Measurements from ENCODE around the genes ANKRD53 and EMX1.

GRCh38 chr2:70258301-70259172 is 600 bp downstream of the PCYOX1 start:
- PRO-cap, 3 experiments = peak in 3 of 3 experiments; most common plus-strand start chr2:70258809 (in 2); most common minus-strand start chr2:70258620 (in 3)
- RAMPAGE, long total RNA, 2 experiments = no peak in any of the 2 experiments
- RRBS = 2% methylated on average over 4 of the region's 42 CpGs

- PRO-cap, 3 experiments = no peak in any of the 3 experiments
- RAMPAGE, long total RNA, 2 experiments = no peak in any of the 2 experiments
- RRBS = no CpG with 5 or more reads among the region's 3 CpGs
Measured at GRCh38 chr2:70715311-70715675, 52.7 kb downstream of the ADD2 start.

DNA sequence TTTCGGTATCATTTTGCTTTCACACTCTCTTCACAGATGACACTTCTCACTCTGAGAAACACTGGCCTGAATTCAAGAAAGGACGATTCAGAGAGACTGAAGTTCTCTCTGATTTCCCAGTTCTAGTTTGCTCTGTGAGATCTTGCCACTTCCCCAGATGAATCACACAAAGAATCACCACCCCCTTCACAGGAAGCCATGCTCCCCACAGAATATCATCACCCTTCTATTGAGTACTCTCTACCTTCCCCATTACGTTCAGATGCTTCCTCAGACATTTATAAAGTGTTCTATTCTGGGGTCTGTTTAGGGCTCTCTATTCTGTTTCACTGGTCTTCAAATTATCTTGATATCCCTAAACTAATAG is 16.1 kb upstream of the CD207 start:
- PRO-cap, 3 experiments = no peak in any of the 3 experiments
- RAMPAGE, long total RNA, 2 experiments = no peak in any of the 2 experiments
- RRBS = no CpG with 5 or more reads among the region's 3 CpGs

GRCh38 chr2:70903896-70904477 is 3.6 kb downstream of the VAX2 start:
- PRO-cap, 3 experiments = no peak in any of the 3 experiments
- RAMPAGE, long total RNA, 2 experiments = no peak in any of the 2 experiments
- RRBS = no CpG with 5 or more reads among the region's 32 CpGs

- PRO-cap, 3 experiments = peak in 3 of 3 experiments; most common minus-strand start chr2:70948604 (in 1)
- RAMPAGE, long total RNA, 2 experiments = no peak in any of the 2 experiments
- RRBS = 4% methylated on average over 3 of the region's 26 CpGs
Measured at GRCh38 chr2:70948249-70948837, 12.6 kb downstream of the ATP6V1B1 start.

GRCh38 chr2:70978207-70979360 is at the start of gene ANKRD53:
Gene ANKRD53, plus strand, starts transcription at chr2:70978630.
- PRO-cap, 3 experiments = peak in 3 of 3 experiments; most common plus-strand start chr2:70978441 (in 3)
- RAMPAGE, long total RNA, 2 experiments = start-site peak on the plus strand in 1 of 2 experiments, at chr2:70978595-70979136 at its widest, 32 to 117 reads per replicate
- RRBS = 8% methylated on average over 24 of the region's 84 CpGs

GRCh38 chr2:71139456-71140023 is 9.1 kb downstream of the MPHOSPH10 start:
- PRO-cap, 3 experiments = no peak in any of the 3 experiments
- RAMPAGE, long total RNA, 2 experiments = no peak in any of the 2 experiments
- RRBS = no CpG with 5 or more reads among the region's 2 CpGs

GRCh38 chr2:71401701-71402178 is 64.8 kb upstream of the DYSF start:
- PRO-cap, 3 experiments = no peak in any of the 3 experiments
- RAMPAGE, long total RNA, 2 experiments = no peak in any of the 2 experiments
- RRBS = no CpG with 5 or more reads among the region's 1 CpG

DNA sequence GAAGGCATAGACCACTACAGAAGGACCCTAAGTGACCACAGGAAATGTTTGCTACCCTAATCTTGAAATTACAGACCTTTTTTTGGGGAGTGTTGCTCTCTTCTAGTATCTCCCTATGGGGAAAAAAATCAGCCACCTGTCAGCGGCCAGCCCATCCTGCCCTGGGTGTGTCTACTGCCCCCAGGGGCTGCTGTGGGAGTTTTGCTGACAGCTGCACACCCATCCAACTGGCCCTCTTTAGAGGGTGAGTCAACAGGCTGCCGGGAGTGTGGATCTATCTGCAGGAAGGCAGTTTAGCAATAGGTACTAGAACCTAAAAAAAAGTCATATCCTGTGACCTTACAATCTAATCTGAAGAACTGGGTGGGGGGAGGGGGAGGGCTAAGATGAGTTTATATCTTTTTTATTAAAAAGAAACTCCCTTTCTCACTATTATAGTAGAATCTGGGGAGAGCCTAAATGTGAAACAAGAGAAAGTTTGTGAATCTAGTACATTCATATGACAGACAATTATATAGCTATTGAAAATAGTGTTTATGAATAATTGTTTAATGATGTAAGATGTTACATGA is 13.8 kb upstream of the DYSF start:
- PRO-cap, 3 experiments = no peak in any of the 3 experiments
- RAMPAGE, long total RNA, 2 experiments = no peak in any of the 2 experiments
- RRBS = no CpG with 5 or more reads among the region's 2 CpGs

DNA sequence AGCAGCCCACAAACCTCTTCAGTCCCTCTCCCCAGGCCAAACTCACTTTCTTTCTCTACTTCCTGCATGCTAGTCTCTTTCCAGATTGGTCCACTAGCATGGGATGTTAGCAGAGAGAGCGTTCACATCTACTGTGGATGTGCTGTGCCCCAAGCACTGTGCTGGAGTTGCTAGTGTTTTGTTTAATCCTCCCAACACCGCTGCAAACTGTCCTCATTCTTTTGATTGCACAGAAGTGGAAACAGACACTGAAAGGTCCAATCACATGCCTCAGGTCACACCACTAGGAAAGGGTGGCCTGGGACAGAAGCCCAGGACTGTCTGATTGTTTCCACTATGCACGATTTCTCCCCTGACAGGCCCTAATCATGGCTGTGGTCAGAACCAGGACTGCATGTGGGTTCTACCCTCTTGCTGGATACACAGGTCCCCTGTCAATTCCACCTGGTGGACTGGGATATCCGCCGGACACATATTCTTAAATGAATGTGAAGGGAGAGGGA is 7.8 kb upstream of the DYSF start:
- PRO-cap, 3 experiments = no peak in any of the 3 experiments
- RAMPAGE, long total RNA, 2 experiments = no peak in any of the 2 experiments
- RRBS = 95% methylated on average over 1 of the region's 5 CpGs

DNA sequence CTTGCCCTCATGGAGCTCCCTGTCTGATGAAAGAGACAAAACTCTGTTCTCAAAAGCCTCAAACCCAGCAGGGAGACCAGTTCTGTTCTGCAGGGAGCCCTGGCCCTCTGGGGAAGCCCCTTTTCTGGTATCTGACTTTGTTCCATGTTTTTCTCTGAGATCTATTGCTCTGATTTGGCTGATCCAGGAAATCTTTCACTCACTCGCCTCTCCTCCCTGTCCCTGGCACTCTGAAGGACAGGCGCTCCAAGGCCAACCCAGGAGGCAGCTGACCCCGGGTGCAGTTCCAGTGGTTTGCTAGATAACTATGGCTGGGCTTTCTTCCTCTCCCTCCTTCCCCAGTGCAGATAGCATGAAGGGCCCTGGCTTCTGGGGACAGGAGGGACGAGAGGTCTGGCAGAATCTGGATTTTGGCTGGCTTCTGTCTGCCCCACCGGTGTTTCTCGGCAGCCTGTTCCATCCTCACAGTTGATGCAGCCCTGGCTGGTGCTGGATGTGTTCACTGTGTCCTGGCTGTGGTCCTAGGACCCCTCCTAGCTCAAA is 149.0 kb downstream of the DYSF start:
- PRO-cap, 3 experiments = no peak in any of the 3 experiments
- RAMPAGE, long total RNA, 2 experiments = no peak in any of the 2 experiments
- RRBS = no CpG with 5 or more reads among the region's 6 CpGs

- PRO-cap, 3 experiments = peak in 1 of 3 experiments; most common minus-strand start chr2:71898408 (in 1)
- RAMPAGE, long total RNA, 2 experiments = no peak in any of the 2 experiments
- RRBS = no CpG with 5 or more reads among the region's 4 CpGs
Measured at GRCh38 chr2:71898246-71898552, 249.5 kb downstream of the CYP26B1 start.

DNA sequence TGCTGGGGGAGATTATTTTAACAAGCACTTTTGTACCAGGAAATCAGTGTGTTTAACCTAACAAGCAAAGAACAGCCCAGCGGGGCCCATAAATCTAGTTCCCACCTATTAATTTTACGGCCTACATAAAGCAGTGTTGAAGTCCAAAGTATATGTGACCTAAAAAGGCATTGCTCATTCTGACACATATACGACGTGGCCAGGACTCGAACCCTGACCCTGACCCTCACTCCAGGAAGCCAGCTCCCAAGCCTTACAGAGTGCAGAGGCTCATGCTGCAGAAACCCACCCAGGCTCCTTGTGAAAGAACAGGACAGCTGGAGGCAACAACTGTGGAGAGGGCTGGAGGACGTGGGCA is 221.7 kb downstream of the CYP26B1 start:
- PRO-cap, 3 experiments = no peak in any of the 3 experiments
- RAMPAGE, long total RNA, 2 experiments = no peak in any of the 2 experiments
- RRBS = no CpG with 5 or more reads among the region's 6 CpGs

DNA sequence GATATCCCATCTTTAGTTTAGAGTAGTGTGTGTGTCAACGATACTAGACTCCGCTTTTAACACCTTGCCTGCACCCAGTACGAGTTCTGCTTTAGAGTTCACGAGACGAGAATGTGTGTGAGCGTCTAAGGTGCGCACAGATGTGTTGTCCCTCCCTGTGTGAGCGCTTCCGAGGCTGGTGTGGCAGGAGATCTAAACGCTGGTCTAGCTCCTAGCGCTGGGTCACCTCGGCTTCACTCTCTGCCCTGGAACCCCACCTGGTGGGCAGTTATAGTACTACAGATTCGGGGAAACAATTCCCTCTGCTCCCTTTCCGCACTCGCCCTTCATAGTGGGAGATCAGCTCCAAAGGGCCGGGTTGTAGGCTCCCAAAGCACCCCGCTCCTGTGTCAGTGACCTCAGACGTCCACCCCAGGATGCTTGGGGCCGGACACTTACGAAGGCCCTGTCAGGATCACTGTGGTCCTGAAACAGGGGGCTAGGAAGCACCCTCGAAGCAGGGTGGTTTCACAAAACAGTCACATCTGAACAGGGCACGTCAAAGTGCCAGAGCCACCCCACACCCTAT is 2.7 kb upstream of the CYP26B1 start:
- PRO-cap, 3 experiments = peak in 2 of 3 experiments; most common minus-strand start position 165 of the sequence (in 2)
- RAMPAGE, long total RNA, 2 experiments = no peak in any of the 2 experiments
- RRBS = 3% methylated on average over 4 of the region's 22 CpGs

DNA sequence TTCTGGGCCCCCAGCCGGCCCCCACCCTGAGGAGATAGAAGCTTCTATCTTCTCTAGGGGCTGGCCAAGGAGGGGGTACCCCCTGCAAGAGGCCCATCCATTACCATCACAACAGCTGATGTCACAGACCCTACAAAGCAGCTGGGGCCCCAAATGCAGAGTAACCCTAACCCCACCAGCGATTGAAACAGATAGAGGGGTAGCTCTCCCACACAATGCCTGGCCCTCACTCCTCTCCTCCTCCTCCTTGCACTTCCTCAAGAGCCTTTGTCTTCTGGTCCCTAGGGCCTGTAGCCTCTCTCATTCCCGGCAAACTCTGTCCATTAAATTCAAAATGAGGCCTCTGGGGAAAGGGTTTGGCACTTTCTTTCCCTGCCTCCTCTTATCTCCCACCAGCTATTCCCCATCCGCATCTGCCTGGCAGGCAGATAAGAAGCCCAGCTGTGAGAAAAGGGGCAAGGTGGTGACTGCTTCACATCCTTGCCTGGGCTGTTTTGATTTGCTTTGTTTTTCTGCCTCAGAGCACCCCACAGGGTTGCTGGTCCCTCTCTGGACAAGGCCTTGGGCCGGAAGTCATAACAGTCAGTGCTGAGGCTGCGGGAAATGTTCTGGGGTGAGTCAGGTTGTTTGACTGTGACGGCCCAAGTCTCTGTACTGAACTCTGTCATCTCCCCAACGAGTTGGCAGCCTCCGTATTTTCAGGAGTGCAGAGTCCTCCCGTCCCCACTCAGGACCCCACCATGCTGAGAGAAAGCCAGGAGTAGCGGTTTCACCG is 26.1 kb upstream of the CYP26B1 start:
- PRO-cap, 3 experiments = peak in 1 of 3 experiments; most common plus-strand start position 178 of the sequence (in 1); most common minus-strand start position 62 of the sequence (in 1)
- RAMPAGE, long total RNA, 2 experiments = no peak in any of the 2 experiments
- RRBS = no CpG with 5 or more reads among the region's 12 CpGs

DNA sequence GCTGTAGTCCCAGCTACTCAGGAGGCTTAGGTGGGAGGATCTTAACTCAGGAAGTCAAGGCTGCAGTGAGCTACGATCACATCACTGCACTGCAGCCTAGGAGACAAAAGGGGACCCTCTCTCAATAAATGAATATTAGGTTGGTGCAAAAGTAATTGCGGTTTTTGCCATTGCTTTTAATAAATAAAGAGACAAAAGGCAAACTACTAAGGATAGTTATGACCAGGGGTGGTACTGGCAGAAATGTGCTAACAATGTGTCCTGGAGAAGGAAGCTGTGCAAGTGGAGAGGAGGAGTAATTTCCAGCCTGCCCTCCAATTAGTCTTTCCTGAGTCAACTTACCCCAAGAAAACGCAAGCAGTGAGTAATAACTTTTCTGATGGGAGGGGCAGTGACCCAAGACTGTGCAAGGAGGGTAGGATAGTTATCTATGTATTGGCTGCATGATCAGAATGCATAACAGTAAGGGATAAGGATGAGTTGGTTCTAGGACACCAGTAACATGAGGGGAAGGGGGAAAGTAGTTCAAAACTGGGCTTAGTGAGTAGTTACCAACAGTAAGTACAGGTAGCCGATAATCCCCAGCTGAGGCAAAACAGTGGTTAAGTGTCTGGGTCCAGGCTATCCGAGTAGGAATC is 1.5 kb downstream of the EXOC6B start:
- PRO-cap, 3 experiments = no peak in any of the 3 experiments
- RAMPAGE, long total RNA, 2 experiments = no peak in any of the 2 experiments
- RRBS = no CpG with 5 or more reads among the region's 5 CpGs

GRCh38 chr2:72916726-72917633 is at the start of gene EMX1:
Gene EMX1, plus strand, starts transcription at chr2:72917519.
- PRO-cap, 3 experiments = peak in 2 of 3 experiments; most common plus-strand start chr2:72917490 (in 2); most common minus-strand start chr2:72917438 (in 2)
- RAMPAGE, long total RNA, 2 experiments = no peak in any of the 2 experiments
- RRBS = 1% methylated on average over 18 of the region's 78 CpGs

DNA sequence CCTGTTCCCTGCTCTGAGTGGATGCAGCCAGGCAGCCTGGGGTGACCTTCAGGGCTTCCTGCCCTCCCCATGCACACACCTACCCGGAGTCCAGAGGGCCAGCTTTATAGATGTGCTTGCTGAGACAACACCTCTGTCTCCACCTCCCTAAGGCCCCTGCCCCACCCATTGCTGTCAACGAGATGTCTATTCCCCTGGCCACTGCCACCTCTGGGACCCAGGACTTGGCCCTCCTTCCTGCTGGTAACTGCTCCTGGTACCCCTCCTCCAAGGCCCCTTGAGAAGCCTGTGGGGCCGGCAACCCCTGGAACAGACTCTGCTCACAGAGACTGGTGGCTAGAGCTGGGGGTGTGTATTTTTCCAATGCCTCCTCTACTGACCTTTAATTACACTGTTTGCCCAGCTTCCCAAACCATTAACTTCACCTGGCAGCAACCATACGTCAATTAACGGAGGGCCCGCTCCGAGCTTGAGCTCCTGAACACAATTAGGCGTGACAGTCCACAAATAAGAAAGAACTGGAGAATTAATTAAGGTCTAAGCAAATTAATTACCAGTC is 66.3 kb downstream of the EMX1 start:
- PRO-cap, 3 experiments = no peak in any of the 3 experiments
- RAMPAGE, long total RNA, 2 experiments = no peak in any of the 2 experiments
- RRBS = no CpG with 5 or more reads among the region's 8 CpGs

GRCh38 chr2:73233330-73233901 is 377 bp upstream of the PRADC1 start:
- PRO-cap, 3 experiments = peak in 3 of 3 experiments; most common plus-strand start chr2:73233503 (in 3); most common minus-strand start chr2:73233725 (in 1)
- RAMPAGE, long total RNA, 2 experiments = start-site peak on the plus strand in 2 of 2 experiments, at chr2:73233429-73233468 at its widest, 104 to 134 reads per replicate
- RRBS = 2% methylated on average over 8 of the region's 43 CpGs

DNA sequence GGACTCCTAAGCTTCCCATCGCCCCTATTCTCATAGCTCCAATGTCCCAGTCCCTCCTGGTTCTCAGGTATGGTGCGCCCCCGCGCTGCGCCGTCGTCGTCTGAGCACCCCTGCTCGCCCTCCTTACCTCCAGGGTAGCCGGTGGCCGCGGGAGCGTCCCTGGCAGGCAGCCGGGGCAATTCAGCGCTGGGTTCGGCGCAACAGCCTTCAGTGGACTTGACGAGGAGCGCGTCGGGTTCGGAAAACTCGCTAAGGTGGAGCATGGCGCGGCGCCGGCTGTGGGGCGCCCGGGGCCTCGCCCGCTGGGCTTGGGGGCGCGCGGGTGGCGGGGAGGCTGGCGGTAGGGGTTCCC is 317 bp downstream of the EGR4 start:
- PRO-cap, 3 experiments = no peak in any of the 3 experiments
- RAMPAGE, long total RNA, 2 experiments = no peak in any of the 2 experiments
- RRBS = 1% methylated on average over 15 of the region's 36 CpGs

Data from testis (tissue), 5 donors.